Measurements from ENCODE around the gene TPRG1.

- PRO-cap = no peak
Measured at GRCh38 chr3:188123050-188123684, 30.8 kb upstream of the LPP start.

DNA sequence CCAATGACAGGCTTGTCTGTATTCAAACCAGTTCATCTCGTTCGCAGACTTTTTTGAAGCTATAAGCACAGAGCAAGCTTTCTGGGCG lies 1.2 kb upstream of the LPP start:
- PRO-cap = no peak

DNA sequence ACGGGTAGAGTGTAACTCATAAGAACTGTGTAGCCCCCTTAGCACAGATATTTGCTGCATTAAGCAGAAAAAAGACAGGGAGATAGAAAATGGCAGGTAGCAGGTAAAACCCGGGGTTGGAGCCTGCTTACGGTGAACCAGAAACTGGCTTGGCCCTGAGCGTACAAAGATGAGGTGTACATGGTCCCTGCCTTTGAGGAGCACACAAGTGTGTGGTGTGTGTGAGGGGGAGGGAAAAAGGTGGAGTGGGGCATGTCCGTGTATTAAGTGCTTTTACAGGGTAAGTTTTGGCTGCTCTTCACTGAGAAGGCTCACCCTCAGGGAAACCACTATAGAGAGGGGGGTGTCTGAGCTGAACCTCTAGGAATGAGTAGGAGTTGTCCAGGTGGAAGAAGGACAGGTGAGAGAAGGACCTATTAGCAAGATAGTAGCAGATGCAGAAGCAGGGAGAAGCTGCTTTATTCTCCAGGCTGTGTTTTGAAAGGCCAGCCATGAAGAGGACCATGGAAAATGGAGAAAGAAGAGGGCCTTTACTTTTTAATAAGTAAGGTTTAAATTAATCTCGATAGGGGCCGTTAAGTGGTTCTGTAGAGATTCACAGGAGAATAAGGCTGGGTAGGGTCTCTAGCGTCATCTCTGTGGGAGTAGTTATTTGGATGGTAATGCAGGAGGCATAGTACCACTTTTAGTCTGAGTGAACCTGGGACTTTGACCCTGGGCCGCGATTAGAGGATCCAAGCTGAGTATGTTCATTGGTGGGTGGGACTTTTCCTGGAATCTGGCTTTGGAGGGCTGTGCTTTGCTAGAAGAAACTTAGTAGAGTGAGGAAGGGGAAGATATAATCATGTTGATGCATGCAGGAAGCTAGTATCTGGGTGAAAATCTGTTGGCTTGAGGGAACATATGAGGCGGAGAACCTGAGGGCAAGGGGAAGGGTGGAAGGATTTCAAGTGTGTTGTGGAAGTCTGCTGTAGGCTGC lies 3.8 kb downstream of the LPP start:
- PRO-cap = no peak

DNA sequence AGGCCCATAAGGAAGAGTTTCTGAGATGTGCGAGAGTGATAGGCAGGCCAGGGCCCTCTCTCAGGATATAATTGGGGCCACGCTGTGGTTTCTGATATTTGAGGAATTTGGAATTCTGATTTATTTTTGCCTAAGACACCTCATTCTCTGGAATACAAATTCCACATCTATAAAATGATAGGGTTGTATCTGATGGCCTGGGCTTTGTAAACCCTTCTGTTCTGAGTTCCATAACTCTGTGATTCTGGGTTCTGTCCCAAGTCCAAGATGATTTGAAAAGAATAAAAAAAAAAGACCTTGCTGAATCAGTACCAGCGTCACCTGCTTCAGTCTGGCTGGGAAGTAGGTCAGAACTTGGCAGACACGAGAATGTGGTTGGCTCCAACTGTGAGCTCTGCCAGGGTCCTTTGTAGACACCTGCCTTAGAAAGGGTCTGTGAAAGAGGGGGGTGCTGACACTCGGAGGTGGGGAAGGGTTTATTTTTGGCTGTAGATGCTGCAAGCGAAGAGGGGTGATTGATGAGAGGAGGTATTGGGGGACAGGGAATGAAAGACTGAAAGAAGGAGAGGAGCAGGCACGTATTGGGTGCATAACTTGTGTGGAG lies 35.5 kb downstream of the LPP start:
- PRO-cap = no peak

DNA sequence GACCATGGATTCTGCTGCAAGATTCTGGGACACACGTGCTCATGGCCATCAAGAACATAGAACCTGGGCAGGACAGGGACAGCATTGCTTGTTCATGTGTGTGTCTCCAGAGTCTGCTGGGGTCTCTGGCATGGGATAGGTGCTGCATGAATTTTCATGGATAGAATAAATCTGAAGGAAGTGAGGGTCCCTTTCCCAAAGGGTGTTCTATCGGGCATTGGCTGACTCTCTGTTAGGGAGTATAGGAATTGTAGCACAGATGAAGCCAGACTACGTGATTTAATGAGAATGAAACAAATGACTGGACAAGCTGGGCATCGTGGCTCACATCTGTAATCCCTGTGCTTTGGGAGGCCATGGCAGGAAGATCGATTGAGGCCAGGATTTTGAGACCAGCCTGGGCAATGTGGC lies 74.2 kb downstream of the LPP start:
- PRO-cap = no peak

- PRO-cap = no peak
Measured at GRCh38 chr3:188239403-188240484, 85.8 kb downstream of the LPP start.

- PRO-cap = no peak
Measured at GRCh38 chr3:188296646-188297512, 142.9 kb downstream of the LPP start.

GRCh38 chr3:188316255-188316794 lies 162.4 kb downstream of the LPP start:
- PRO-cap = no peak

- PRO-cap = bidirectional peak, plus-strand start at chr3:188596111, minus-strand start at chr3:188595956
Measured at GRCh38 chr3:188595531-188596364, 441.8 kb downstream of the LPP start.

- PRO-cap = no peak
Measured at GRCh38 chr3:188608985-188609344, 455.0 kb downstream of the LPP start.

DNA sequence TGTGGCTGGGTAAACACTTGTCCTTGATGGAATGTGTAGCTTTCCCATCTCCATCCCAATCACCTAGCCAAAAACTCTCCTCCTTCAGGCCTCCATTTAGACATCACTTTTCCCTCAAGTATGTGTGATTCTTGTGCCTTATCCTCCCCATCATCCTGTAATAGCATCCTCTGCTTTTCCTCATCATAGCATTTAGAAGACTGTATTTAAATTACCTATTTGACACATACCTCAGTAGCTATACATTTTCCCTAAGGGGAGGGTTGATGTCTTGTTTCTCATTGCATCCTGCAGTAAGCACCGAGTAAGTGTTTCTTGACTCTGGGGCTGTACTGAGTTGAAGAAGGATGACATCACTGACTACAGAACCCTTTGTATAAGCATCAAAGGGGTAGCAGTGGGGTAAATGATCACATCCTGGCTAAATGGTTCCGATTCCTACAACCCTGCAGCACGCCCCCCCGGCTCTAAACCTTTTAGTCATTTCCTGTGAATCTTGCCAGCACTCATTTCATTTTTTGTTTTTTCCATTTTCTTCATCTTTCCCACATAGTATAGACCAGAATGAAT lies 383.4 kb upstream of the TPRG1 start:
- PRO-cap = no peak

- PRO-cap = no peak
Measured at GRCh38 chr3:188881533-188882412, 290.0 kb upstream of the TPRG1 start.

DNA sequence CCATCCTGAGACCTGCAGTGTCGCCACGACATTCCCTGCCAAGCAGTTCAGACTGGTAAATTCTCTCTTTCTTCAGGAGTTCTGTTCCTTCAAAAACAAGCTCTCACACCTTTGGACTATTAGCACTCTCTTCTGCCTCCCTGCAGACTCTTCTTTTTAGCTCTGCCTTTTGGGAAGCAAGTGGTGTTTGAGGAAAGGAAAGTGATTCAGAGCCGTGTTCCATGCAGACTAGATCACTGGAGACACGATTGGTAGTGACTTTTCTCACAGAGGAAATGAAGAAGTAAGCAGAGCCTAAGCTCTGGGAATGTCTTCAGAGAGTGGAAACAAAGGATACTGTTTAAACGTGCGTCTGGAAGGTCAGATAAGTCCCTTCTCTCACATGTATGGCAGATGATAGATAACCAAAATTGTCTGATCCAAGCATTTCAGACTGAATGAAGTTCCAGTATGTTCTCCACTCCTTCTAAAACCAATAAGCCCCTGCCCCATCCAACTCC lies 270.6 kb upstream of the TPRG1 start:
- PRO-cap = no peak

GRCh38 chr3:188947356-188947887 lies 224.3 kb upstream of the TPRG1 start:
- PRO-cap = bidirectional peak, plus-strand start at chr3:188947823, minus-strand start at chr3:188947674

DNA sequence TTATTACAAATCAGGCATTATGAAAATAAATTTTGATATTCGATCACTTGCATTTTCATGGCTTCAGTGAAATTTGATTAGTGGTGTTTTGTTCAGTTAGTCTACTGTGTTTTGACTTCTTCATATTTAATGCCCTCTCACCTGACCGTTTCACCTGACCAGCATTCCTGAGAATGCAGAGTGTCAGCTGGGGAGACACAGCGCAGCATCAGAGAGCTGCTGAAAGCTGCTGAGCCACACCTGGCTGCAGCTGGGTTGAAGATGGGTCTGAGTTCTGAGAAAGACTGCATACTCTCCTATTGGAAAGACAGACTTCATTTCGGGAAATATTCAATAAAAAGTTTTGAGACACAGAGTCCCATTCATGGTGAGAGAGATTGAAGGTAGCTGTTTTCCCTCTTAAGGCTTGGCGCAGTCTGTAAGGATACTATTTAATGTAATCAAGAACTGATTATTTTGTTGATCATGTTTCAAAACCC lies 193.5 kb upstream of the TPRG1 start:
- PRO-cap = no peak

- PRO-cap = no peak
Measured at GRCh38 chr3:189166867-189167548, 4.8 kb upstream of the TPRG1 start.

GRCh38 chr3:189171601-189172290 lies at the start of gene TPRG1:
Gene TPRG1 (plus strand): TSS chr3:189171971.
- PRO-cap = no peak

- PRO-cap = no peak
Measured at GRCh38 chr3:189227022-189227834, 55.5 kb downstream of the TPRG1 start.

DNA sequence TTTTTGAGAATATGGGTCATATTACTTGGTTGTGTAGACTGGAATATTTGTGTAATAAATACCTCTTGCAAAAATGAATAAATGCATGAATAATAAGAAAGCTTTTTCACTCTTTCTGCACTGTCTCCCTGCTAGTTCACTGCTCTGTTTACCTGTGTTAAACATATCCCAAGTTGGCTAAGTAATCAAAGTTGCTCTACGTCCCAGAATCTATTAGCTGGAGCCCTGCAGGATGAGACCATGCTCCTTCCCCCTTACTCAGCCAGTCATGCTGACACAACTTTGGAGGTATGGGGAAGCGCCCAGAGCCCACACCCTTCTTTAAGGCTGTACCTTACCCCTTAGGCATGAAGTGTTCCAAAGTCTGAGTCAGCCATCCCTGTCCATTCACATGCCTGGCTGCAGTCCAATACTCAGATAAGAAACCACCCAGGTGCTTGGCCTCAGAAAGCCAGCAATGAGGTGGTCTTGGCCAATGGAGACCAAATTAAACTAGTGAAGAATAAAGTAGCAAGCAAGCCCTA lies 221.1 kb downstream of the TPRG1 start:
- PRO-cap = no peak

DNA sequence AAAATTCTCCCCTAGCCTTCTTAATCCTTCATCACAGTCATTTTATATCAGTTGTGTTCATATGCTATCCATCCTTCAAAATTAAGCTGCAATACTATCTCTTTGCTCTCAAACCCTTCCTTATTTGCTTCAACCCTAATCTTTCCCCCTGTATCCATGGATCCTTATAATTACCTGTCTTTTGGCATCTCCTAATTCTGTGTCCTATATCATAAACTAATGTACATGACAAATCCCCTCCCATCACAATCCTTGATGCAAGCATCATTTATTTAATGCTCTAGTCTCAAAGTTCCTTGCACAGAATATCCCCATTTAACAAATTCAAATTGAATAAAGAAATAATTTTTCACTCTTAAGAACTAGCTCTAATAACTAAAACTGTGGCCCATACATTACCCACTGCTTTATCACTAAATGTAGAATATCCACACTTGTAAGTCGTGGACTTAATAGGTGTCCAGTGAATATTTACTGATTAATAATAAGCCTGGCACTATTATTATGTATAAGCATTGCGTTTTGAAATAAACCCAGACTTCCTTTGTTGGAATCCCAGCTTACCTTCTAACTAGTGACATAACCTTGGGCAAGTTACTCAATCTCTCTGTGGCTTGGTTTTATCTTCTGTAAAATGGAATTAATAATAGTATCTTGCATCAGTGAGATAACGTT lies 58.5 kb downstream of the P3H2 start:
- PRO-cap = no peak